Placental pericyte (primary cell): ENCODE results near the gene GLI3.

GRCh38 chr7:38330605-38331632 lies 152.9 kb downstream of the STARD3NL start:
- CAGE, long polyA plus RNA = no peak

DNA sequence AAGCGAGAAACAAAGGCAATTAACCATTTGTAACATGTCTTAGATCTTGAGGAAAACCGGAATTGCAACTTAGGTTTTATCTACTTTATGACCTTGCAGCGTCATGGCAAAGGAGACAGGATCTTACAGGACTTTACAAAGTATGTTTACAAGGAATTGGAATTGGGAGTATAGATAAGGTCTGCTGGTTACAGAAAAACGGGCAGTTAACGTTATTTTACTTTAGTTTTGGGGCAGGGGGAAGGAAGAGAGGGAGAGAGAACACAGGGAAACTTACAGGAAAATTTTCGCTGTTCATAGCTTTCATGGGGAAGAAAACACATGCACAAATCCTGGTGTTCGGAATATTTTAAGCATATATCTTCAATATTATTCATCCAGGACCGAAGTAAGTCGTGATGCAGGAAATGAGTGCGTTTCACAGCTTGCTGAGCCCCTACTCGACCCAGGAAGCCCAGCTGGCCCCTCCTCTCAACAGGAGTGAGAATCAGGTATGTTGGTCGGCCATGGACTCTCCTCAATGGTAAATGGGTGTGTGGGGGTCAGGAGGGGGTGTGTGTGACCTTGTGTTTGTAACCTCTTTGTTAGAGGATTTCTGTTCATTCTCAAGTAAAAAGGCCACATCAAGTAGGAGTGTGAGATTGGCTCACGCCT lies 158.4 kb downstream of the STARD3NL start:
- CAGE, long polyA plus RNA = no peak

DNA sequence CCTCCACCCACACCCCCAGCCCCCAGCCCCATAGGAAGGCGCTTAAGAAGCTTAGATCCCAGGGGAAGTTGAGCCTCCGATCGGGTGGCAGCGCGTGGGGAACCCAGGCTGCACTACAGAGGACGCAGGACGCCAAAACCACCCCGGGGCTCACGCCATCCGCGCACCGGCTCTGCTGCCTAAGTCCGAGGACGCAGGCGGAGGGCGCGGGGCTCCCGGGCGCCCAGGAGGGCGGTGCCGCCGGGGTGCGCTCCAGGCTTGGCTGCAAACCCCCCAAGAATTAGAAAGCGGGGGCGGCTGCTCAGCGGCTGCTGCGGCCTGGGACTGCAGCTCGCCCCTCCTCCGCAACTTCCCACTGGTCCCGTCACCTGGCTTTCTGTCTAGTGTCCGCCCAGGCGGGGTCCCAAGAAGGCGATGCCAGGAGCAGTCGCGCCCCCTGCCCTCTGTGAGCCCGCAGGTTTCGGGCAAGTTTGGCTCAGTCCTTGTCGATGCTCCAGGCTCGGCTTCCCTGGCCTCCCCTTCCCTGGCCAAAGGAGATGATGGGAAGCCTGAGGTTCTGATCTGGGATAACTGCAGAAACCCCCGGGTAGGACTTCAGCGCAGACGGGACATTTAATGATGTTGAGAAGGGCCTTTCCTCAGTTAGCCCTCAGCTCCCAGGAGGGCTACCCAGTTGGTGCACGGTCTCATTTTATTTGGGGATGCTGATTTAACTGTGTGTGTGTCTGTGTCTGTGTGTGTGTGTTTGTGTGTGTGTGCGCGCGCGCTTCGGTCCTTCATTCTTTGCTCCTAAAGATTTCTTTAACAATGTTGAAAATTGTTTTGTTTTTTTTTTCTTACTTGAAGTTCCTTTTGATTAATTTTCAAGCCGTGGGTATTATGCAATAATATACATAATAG lies 1.6 kb upstream of the POU6F2 start:
- CAGE, long polyA plus RNA = no peak

DNA sequence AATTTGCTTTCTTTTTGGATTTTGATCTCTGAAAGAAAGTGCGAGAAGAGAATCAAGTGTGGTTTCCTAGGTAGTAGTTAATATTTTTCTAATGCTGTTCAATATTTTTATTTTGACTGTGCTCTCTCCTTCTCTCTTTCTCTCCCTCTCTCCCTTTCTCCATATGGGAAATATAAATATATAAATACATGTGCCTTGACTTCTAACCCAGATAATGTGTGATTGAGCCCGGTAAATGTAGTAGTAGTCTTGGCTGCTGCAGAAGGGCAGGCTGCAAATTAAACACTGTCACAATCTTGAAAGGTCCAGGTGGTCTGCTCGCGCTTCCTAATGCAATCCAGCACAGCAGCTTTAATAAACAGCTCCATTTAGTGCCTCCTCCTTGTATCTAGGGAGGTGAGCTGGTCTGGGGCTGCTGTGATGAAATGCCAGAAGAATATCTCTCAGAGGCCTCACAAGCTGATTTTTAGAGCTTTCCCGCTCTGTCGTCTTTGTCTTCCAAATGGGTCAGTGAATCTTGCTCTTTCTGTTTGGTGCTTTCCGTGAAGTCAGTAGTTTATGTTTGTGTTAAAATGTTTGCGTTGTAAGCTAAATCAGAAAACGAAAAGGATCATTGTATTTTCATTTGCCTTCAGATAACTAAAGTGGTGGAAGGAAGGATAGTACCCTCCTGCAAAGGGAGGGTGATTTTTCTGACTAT lies 790 bp downstream of the POU6F2 start:
- CAGE, long polyA plus RNA = no peak

- CAGE, long polyA plus RNA = no peak
Observed at GRCh38 chr7:39631662-39631986, 8.3 kb downstream of the RALA start.

GRCh38 chr7:39758153-39758730 lies 134.9 kb downstream of the RALA start:
- CAGE, long polyA plus RNA = no peak

DNA sequence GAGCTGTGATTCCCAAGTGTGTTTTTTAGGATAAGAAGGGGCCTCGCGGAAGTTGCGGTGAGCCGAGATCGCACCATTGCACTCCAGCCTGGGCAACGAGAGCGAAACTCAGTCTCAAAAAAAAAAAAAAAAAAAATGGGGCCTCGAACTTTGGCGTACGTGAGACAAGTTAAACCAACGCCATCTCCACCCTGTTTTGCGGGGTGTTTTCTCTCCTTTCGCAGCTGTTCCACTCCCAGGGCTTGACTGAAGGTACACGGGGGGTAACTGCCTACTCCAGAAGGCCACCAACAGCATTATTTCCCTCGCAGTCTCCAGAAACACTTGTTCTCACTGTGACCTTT lies 1.1 kb upstream of the CDK13 start:
- CAGE, long polyA plus RNA = no peak

GRCh38 chr7:39998742-39999585 lies 48.9 kb downstream of the CDK13 start:
- CAGE, long polyA plus RNA = no peak

GRCh38 chr7:40014678-40015573 lies 64.9 kb downstream of the CDK13 start:
- CAGE, long polyA plus RNA = no peak

- CAGE, long polyA plus RNA = no peak
Observed at GRCh38 chr7:40218649-40219033, 83.8 kb downstream of the SUGCT start.

- CAGE, long polyA plus RNA = no peak
Observed at GRCh38 chr7:40755477-40755865, 620.7 kb downstream of the SUGCT start.

DNA sequence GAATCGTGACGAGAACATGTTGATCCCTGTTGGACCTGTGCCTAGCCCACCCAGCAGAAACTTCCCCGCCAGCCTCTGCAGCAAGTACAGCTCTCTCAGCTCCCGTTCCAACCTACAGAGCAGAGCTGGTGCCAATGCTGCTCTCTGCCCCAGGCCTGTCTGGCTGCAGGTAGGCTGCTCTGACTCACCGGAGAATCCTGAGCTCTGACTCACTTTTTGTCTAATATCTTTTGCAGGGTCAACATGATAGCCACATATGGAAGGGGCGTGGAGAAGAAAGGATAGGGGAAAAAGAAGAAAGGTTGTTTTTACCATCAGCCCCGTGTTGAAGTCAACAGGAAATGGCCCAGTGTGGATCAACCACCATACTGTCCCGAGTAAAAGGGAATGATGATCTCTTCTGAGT lies 595.3 kb downstream of the INHBA start:
- CAGE, long polyA plus RNA = no peak

DNA sequence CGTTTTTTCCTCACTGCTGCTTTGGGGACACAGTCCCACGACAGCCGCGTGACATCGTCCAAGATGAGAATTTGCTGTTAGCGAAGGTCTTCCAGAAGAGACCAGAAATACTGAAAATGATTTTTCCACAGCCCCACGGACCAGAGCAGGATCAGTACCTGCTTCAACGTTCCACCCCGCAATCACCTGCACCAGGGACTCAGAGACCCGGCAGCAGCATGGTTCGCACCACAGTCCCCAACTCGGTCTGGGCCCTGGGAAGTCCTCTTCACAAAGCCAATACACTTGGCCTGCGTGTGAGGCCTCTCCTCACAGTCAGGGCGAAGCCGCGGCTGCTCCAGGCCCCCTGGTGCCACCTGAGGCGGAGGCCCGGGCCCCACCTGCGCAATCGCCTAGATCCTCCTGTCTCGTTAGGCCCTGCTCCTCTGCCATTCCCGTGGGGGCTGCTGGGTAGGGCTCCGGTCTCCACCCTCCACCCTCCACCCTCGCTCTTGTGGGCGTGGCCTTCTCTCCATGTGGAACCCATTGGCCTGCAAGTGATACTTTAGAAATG lies 553.4 kb downstream of the INHBA start:
- CAGE, long polyA plus RNA = no peak

DNA sequence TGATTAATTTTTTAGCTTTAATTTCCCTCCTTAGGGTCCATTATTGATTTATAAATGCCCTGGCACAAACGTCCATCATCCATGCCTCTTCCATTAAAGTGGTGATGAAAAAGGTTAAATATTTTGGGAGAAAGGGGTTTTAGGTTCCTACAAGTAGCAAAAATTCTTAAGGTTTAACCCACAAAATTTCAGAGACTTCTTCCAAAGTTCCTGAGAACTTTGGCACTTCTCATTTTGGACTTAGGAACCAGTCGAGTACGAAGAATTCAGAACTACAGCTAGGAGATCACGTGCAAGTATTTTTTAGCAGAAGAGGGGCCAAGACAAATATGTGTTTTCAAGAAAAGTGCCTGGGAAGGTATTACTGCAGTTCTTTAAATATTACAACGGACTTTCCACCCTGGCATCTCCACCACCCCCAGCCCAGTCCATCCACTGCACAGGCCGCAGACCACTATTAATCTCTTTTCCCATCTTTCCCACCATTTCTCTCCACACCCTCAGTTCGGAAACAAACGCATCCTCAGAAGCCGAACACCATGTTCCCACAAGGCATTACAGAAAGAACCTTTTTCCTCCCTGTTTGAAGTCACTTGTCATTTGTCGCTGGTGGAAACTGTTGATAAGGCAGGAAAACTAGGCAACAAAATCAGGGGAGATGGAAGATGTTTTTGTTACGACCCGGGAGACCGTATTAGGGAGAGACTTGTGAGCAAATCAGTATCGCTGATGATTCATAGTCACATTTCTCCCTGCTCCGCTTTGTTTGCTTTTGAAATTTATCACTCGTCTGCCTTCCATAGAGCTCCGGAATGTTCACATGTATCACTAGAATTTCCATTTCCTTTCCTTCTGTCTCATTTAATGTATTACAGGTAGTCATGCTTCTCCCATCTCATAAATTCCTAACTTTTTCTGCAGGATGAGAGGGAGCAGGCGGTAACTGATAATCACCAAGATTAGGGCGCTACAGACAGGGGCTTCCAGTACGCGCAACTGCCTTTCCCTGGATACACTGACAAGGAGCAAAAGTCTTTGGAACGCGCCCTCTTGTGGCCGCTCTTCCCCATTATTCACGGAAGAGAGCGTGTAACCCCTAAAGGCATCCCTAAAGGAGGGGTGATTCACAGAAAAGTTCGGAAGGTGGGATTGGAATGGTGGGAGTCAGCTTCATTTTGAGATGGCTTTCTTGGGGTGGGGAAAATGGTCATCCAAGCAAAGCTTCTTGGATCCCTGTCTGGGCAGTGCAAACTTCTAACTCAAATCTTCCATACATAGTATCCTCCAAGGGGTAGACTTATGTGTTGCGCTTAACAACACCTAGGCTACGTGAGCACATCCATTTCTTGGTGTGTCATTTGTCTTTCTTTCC lies 6.8 kb downstream of the INHBA start:
- CAGE, long polyA plus RNA = no peak

DNA sequence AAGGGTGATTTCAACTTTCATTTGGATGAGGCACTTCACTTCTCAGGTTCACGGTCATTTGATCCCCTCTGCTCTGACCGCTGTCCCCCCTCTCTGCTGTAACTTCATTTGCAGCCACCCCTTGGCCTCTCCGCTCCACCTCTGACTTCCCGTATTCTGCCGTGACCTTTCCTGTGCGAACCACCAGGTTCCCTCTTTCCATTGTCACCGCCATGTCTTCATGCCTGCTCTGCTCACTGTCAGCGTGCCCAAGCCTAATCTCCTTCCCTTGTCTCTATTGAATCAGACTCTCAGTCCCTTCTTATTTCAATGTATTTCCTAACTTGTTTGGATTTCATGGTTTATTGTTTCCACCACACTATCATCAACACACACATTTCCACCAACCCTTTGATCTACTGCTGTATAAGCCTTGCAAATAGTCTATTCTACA lies 29.9 kb upstream of the INHBA start:
- CAGE, long polyA plus RNA = no peak

DNA sequence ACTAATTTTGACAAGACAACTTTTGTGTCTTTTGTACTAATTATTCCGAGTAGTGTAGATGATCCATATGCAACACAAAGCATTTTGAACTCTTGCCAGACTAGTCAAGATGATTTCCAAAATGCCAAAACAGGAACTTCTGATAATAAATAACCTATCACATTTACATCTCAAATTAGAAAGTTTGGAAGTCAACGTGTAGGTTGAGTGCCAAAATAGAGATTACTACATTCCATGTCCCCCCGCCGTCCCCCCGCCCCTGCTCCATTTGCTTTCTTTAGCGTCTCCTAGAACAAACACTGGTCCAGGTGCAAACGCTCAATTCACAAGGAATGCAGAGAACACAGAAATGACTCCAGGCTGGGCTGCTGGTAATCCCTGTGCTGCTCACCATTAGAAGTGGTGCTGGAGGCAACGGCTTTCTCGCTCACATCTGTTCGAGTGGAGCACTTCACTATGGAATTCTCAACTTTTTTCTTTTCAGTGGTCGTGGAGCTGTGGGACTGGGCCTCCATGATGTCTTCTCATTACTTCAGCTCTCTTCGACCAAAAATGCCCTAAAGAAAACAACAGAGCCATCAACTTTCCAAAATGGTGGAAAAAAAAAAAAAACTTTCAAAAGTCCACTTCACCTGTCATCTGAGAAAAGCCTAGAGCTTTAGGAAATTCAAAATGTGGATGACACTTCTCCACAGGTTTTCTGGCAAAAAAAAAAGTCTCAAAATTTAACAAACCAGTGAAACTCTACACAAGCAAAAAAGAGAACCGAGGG lies 14.1 kb downstream of the GLI3 start:
- CAGE, long polyA plus RNA = no peak

- CAGE, long polyA plus RNA = no peak
Observed at GRCh38 chr7:42231704-42232746, 5.0 kb downstream of the GLI3 start.

DNA sequence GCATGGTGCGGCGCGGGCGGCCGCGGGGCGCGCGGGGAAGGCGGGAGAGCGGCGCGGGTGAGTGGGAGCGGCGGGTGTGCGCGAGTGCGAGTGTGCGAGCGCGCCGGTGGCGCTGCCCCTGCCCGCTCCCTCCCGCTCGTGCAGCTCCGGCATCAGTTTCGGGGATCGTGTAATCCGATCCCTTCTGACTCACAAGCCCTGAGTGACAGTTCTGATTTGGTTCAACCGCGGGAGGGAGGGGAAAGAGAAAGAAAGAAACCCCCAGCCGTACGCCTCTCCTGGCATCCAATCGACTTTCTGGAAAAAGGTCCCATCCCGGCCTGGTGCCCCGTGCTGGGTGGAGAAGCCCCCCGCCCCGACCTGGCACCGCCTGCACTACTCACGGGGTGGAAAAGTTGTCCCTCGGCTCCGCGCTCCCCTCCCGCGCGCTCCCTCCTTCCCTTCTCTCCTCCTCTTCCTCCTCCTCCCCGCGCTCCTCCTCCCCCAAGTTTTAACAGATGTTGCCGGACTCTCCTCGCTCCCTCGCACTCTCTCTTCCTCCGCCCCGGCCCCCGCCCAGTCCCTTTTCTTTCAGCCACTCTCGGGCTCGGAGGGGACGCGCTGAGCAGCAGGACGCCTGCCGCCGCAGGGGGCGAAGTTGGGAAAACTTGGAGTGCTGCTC lies at the start of gene GLI3:
Gene GLI3 (minus strand): TSS at position 94 of the 661 bp plus-strand sequence.
- CAGE, long polyA plus RNA = no peak

DNA sequence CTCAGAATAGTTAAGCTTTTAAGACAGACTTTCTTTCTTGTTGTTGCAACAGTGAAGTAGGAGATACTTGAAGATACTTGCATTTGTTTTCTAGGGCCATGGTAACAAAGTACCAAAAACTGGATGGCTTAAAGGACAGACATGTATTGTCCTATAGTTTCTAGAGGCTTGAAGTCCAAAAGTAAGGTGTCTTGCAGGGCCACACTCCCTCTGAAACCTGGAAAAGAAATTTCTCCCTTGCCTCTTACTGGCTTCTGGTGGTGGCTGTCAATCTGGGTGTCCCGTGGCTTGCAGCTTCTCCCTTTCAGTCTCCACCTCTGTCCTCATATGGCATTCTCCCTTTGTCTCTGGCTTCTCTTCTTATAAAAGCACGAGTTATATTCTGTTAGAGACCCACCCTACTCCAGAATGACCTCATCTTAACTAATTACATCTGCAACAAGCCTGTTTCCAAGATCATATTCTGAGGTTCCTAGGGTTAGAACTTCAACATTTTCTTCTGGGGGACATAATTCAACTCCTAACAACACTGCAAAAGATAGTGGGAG lies 3.3 kb upstream of the GLI3 start:
- CAGE, long polyA plus RNA = no peak

DNA sequence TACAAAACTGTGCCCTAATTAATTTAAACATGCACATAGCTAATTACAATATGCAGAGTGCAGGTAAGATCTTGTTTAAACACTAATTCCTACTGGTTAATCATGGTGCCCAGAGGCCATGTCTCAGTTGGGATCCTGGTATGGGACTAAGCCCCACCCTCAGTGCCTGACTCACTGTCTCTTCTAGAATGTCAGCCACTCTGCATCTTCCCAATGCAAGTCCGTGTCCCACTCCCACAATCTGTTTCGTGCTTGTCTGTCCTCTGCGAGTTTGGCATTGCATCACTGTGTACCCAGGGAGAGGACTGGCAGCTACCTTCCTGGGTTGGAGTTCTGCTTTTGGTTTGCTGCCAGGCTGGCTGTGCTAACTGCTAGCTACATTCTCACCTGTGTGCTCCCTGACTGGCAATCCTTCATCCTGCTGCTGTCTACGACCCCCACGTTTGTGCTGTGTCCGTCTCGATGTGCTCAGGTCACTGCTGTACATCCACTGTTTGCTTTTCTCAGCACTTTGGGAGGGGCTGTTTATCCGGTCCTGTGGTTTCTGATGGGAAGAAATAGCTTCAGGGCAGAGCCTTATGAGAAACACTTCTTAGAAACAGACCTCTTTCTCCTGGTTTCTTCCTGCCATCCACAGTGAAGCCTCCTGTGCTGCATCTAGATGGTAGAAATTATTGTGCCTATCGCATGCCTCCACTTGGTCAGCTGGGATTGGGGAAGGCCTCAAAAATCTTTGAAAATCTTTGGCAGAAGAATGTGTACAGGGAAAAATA lies 56.1 kb upstream of the GLI3 start:
- CAGE, long polyA plus RNA = no peak